ENCODE measurements around the genes GLRA2 and MOSPD2.

DNA sequence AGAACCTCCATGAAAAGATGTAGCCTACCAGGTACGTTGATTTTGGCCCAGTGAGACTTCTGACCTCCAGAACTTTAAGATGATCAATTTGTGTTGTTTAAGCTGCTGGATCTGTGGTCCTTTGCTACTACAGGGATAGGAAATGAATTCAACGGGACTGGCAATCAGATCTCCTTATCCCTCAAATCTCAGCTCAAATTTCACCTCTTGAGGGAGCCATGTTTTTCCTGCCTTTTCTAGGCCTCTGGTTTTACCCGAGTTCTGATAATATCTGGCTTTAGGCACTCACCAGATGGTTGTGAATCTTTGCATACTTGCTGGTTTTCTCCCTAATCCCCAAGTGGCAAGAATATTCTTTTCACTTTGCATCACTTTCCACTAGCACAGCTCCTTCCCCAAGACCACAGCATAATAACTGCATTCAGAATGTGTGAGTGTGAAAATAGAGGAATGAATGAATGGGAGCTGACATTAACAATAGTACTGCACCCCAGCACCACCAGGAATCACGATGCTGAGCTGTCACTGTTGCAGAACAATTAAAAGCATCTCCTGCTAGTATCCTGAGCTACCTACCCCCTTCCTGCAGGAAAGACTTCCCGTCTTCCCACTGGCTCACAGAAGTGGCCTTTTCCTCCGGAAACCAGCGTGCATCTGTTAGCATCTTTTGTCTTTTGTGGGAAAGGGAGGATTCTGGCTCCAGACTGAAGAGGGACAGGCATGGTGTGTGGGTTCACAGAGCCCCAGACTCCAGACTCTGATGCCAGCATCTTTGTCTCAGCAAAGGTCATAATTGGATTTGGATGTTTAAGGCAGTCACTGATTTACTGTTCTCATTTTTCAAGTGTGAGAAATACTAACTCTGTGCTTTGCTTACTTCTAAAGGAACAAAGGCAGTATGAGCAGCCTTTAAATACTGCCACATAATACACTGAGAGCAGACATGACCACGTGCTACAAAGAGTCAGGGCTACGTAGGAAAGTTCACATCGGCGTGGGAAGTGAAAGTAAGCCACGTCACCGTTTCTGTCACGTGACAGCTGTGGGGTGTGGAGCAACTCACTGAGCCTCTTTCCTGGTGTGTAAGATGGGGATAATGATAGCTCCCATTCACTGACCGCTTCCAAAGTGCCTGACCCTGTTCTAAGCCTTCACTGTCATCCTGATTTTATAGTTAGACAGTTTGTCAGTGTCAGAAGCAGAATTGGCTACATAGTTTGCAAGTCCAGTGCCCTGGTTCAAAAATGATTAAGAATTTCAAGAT, 25.2 kb upstream of the TMSB4X start:
- RAMPAGE, long total RNA, result no peak
- RRBS, result no CpG with 5 or more reads among the region's 15 CpGs

- RAMPAGE, long total RNA, result no peak
- RRBS, result no CpG with 5 or more reads among the region's 12 CpGs
Observed at GRCh38 chrX:12950588-12951448, 24.1 kb upstream of the TMSB4X start.

- RAMPAGE, long total RNA, result no peak
- RRBS, result no CpG with 5 or more reads among the region's 7 CpGs
Observed at GRCh38 chrX:12953353-12953709, 21.6 kb upstream of the TMSB4X start.

DNA sequence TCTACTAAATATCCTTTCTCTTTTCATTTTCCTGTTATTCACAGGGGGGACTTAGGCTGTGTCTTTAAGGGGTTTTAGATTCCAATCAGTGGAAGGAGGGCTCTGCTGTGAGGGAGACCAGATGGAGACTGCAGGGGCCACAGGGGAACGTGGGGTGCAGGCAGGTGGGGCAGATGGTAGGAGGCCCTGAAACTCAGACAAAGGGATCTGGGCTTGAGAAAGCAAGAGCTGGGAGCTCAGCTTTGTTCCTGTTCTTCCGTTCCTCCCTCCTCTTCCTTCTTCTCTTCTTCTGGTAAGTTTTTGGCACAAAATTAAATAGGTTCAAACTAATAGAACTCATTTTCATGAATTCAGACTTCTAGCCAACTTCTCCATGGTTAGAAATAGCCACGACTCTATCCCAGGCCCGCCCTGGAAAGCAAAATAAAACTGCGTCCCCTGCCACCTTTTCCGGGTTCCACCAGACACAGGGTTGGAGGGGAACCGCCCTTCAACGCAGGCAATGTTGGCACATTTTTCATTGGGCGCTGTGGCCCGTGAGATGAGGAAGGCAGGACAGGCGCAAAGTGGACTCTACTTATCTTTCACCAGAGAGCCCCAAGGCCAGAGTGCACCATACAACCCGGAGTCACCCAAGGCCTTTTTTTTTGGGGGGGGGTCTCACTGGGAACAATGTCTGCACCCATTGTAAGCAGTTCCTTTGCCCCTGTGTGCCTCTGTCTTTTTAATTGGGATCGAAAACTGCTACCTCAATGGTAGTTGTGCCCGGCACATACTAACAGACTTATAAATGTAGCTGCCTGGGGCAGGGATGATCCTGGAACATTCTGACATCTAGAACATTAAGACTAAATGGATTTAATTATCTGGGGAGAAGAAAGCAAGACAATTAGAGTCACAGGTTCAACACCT, 3.3 kb upstream of the TMSB4X start:
- RAMPAGE, long total RNA, result no peak
- RRBS, result no CpG with 5 or more reads among the region's 14 CpGs

DNA sequence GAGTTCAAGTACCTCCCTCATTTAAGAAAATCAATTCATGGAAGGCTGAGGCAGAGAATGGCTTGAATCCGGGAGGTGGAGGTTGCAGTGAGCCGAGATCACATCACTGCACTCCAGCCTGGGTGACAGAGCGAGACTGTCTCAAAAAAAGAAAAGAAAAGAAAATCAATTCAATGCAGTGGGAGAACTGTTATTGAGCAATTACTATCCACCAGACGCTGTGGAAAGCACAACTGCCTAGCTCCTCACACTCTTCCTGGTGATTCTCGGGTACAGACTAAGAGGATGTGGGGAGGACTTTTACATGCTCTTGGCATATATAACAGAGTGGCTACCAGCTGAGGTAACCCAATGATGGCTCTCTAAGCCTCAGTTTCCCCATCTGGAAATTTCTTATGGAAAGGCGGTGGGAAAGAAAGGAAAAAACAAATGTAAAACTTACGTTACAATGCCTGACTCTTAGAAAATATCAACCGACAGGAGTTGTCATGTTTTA, 2.6 kb upstream of the TMSB4X start:
- RAMPAGE, long total RNA, result no peak
- RRBS, result no CpG with 5 or more reads among the region's 8 CpGs

DNA sequence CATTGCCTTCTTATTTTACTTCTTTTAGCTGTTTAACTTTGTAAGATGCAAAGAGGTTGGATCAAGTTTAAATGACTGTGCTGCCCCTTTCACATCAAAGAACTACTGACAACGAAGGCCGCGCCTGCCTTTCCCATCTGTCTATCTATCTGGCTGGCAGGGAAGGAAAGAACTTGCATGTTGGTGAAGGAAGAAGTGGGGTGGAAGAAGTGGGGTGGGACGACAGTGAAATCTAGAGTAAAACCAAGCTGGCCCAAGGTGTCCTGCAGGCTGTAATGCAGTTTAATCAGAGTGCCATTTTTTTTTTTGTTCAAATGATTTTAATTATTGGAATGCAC, 1.9 kb downstream of the TMSB4X start:
- RAMPAGE, long total RNA, result no peak
- RRBS, result no CpG with 5 or more reads among the region's 4 CpGs

DNA sequence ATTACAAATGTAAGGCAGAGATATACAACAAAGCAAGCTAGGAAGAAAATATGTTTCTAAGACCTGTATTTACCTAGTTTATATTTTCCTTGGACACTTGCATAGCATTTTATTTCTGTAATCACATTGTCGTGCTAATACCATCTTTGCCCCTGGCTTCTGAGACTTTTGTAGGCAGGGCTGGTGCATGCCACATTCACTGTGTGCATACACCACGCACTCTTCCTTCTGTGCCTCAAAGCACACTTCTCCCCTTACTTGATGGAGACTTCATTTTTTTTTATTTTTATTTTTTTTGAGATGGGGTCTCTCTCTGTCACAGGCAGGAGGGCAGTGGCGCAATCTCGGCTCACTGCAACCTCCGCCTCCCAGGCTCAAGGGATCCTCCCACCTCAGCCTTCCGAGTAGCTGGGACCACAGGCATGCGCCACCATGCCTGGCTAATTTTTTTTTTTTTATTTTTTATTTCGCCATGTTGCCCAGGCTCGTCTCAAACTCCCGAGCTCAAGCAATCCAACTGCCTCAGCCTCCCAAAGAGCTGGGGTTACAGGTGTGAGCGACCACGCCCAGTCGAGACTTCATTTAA, 5.1 kb downstream of the TMSB4X start:
- RAMPAGE, long total RNA, result no peak
- RRBS, result no CpG with 5 or more reads among the region's 13 CpGs

DNA sequence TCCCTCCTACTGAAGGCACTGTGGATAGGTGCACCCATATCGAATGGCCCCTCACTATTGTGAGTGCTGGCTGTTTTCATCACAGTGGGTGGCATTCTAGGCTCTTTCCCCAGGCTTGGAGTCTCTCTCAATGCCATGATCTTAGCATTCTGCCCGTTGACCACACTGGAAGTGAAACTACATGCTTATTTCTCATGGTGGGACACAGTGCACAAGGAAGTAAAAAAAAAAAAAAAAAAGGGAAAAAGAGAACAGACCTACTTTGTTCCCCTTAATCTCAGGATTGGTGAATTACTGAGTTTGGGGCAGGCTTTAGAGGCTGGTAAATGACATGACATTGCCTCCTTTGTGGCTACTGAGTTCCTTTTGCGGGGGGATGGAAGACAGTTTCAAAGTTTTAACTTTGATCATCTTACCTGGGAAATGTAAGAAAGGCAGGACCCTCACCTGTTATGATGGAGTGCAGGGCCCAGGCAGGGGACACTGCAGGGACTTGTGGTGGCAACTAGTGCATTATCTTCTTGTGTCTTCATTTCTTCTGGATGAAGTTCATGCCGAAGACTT, 28.5 kb downstream of the FAM9C start:
- RAMPAGE, long total RNA, result no peak
- RRBS, result no CpG with 5 or more reads among the region's 4 CpGs

- RAMPAGE, long total RNA, result no peak
- RRBS, result no CpG with 5 or more reads among the region's 9 CpGs
Observed at GRCh38 chrX:13029752-13030899, 14.3 kb downstream of the FAM9C start.

GRCh38 chrX:13724917-13725440, 9.4 kb downstream of the TRAPPC2 start:
- RAMPAGE, long total RNA, result no peak
- RRBS, result no CpG with 5 or more reads among the region's 13 CpGs

DNA sequence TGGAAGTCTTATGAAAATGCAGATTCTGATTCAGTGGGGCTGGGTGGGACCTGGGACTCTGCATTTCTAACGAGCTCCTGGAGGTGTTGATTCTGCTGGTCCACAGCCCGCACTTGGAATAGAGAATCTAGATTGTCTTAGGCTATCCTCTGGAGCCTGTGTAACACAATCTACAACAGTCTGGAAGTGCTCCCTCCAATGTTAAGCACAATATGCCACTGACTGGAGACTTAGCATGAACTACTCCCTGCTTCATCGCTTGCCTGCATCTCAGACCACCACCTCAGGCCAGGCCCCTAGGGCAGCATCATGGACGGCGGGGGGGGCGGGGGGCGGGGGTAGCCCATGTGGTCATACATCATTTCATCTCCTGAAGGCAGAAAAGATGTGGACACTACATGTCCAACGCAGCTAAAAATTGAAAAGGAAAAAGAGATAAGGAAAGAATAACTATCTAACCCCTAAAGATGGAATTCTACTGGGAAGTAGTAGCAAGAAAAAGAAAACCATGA, 12.7 kb downstream of the GPM6B start:
- RAMPAGE, long total RNA, result no peak
- RRBS, result no CpG with 5 or more reads among the region's 8 CpGs

DNA sequence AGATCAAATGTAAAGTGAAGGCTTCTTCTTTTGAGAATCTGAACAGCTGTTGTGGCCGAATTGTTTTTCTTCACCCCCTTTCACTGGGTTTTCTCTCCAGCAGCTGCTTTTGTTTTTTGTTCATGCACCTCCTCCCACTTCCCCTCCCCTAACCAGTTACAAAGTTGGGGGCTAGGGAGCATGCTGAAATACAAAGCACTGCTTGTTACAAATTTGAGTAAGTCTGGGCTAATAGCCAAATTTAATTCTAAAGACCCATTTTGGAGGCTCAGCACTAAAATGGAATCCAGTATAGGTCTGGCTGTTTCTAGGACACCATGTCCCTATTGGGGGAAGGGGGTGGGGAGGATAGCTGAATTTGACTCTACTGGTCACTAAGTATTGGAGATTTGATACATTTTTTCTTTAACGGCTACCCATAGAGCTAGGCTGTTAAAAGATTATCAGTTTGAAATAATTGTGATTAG, 89.2 kb upstream of the GPM6B start:
- RAMPAGE, long total RNA, result no peak
- RRBS, result no CpG with 5 or more reads among the region's 2 CpGs

DNA sequence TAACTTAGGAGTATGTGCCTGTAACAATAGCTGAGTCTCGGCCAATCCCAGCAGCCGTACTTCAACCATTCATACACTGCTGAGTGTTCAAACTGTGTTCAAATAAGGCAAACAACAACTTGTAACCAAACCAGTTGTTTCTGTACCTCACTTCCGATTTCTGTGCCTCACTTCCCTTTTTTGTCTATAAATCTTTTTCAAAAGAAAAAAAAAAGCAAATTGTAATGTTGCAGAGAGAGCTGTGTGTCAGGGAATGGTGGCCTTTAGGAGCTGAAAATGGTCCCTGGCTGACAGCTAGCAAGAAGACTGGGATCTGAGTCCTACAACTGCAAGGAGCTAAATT, 45.9 kb downstream of the GEMIN8 start:
- RAMPAGE, long total RNA, result no peak
- RRBS, result no CpG with 5 or more reads among the region's 3 CpGs

GRCh38 chrX:14529193-14530104, at the start of gene GLRA2:
GLRA2 (plus strand) TSS chrX:14529536.
- RAMPAGE, long total RNA, result no peak
- RRBS, result no CpG with 5 or more reads among the region's 24 CpGs

GRCh38 chrX:14872804-14873904, at the start of gene MOSPD2:
MOSPD2 (plus strand) TSS chrX:14873421.
- RAMPAGE, long total RNA, result start-site peak on the minus strand at chrX:14873042-14873090, 19 and 78 reads in 2 replicates
- RRBS, result 11% methylated on average over 14 of the region's 84 CpGs

DNA sequence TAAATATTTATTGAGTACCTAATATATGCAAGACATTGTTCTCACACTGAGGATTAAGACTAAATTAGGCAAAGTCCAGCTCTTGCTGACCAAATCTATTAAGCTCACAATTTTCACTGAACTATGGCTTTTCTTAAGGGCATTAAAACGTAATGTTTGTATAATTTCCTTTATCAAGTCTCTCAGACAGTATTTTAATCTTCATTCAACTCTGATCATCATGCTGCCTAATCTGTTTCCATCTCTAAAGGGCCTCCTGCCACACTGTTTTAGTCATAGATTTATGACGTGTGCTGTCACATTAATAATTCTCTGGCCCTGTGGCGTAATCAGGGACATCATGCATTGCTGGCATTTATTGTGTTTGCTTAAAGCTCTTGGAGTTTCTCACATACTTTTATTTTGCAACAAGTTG, 7.5 kb upstream of the PIGA start:
- RAMPAGE, long total RNA, result no peak
- RRBS, result no CpG with 5 or more reads among the region's 3 CpGs

- RAMPAGE, long total RNA, result no peak
- RRBS, result no CpG with 5 or more reads among the region's 8 CpGs
Observed at GRCh38 chrX:15601673-15602331, 1.0 kb upstream of the ACE2 start.

DNA sequence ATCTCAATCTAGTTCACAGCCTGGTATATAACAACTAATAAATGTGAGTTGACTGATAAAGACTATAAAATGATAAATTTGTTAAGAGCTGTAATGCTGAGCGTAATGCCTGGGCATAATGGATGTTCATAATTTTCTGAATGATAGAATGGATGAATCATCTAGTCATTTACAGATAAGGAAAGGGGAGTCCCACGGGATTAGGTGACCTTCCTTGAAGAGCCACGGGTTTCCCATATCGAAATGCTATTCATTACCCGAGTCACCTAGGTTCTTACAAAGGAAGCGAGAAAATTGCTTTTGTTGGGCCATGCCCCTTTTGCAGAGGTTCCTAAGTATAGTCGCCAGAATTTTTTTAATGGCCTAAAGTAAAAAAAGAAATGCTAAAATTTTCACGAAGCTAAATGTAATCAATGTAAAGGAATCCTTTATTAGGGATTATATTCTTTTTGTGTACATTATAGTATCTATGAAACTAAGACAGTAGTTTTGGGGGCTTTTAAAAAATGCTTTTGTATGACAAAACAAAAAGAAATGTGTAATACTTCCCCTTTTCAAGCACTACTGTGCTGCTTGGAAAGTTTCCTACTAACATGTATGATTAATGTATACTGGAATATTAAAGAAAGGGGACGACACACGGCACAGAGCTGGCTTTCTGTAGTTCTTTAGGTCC, 1.3 kb upstream of the AP1S2 start:
- RAMPAGE, long total RNA, result no peak
- RRBS, result no CpG with 5 or more reads among the region's 10 CpGs

DNA sequence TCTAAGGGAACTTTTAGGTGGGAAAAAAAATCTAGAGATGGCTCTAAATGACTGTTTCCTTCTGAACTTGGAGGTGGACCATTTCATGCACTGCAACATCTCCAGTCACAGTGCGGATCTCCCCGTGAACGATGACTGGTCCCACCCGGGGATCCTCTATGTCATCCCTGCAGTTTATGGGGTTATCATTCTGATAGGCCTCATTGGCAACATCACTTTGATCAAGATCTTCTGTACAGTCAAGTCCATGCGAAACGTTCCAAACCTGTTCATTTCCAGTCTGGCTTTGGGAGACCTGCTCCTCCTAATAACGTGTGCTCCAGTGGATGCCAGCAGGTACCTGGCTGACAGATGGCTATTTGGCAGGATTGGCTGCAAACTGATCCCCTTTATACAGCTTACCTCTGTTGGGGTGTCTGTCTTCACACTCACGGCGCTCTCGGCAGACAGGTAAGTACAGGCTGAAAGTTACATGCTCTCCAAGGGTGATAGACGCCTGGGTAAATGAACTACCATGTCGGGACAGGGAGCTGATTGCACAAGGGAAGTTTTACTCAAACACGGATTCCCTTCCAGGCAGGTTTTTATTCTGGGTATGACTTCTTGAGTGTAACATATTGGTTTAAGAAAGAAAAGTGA, 671 bp downstream of the GRPR start:
- RAMPAGE, long total RNA, result no peak
- RRBS, result no CpG with 5 or more reads among the region's 13 CpGs

DNA sequence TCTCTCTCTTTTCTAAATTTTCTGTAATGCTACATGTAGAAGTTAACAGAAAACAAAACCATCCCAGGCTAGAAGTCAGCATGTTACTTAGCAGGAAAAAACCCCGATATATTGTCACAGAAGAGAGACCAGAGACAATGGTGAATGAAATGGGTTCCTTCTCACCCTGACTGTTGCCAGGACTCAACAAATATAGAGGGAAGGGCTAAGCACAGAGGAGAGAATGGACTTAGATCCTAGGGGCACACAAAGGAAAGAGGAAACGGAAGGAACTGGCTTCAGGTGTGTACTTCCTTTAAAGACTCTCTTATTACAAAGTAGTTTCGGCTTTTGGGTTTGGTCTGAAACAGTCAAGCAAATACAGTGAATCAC, 46.2 kb upstream of the S100G start:
- RAMPAGE, long total RNA, result no peak
- RRBS, result no CpG with 5 or more reads among the region's 3 CpGs